NT2/D1 (cell line): ENCODE data around the gene NOL7.

DNA sequence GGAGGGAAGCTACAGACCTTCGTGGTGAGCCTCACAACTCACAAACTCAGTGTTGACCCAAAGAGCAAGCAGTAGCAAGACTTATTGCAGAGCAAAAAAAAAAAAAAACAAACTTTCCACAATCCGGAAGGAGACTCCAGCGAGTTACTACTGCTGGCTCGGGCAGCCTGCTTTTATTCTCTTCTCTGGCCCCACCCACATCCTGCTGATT, 135.7 kb upstream of the TMEM170B start:
- RRBS, 2 experiments = no CpG with 5 or more reads among the region's 4 CpGs

DNA sequence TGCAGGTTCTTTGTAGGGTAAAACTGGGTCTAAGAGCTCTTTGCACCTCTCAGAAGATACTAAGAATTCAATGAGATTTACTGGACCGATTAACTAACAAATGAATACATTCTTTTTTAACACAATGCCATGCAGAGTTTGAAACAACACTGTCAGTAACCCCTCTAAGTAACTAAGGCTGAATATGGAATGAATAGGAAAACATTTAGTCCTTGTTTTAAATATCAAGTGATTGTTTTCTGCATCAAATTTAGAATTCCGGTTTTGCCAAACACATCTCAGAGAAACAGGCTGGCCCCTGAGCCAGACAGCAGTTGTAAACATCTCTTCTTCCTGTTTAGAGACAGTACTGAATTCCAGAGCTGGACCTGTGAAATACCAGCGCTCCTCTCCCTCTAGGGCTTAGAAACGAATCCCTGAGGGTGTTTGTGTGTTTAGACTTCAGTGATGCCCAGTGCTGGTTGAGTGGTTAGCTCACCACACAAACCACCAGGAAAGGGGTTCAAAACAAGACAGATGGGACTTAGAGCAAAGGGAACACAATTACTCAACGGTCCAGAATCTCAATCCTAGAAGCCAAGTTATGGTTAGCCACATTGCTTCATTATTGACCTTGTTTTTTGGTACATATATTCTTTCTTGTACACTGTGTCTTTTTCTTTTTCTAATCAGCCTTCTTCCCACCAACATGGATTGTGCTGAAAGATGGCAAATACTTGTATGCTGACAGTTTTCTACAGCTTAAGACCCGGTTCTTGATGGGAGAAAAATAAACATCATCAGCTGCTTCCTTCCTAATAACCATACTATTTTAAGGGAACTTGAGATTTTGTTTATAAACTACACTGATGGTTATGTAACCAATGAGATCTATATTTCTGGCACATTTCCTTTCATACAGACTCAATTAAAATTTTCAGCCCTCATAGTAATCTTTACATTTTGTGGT, 108.6 kb upstream of the TMEM170B start:
- RRBS, 2 experiments = no CpG with 5 or more reads among the region's 6 CpGs

- RRBS, 2 experiments = no CpG with 5 or more reads among the region's 1 CpG
These were observed 103.7 kb upstream of the TMEM170B start for GRCh38 chr6:11433738-11434340.

DNA sequence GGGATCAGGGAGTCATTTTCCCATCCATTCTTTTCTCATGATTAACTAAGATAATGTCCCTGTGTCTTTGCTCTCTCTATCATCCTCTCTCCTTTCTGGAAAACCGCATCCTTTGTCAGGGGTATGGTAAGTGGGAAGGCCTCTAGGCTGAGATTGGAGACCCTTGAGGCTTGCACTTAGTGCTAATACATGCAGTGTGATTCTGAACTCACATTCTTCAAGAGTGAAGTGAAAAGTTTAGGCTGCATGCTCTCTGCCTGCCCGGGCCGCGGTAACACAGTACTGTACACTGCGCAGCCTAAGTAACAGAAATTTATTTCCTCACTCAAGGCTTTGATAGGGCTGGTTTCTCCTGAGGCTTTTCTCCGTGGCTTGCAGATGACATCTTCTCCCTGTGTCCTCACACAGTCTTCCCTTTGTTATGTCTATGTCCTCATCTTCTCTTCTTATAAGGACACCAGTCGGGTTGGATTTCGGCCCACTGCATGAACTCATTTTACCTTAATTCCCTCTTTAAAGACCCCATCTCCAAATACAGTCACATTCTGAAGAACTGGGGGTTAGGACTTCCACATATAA, 51.1 kb upstream of the TMEM170B start:
- RRBS, 2 experiments = no CpG with 5 or more reads among the region's 8 CpGs

- RRBS, 2 experiments = no CpG with 5 or more reads among the region's 6 CpGs
These were observed 68.4 kb downstream of the ADTRP start for GRCh38 chr6:11710163-11710633.

GRCh38 chr6:11713896-11714983, 64.4 kb downstream of the ADTRP start:
- RRBS, 2 experiments = no CpG with 5 or more reads among the region's 6 CpGs

DNA sequence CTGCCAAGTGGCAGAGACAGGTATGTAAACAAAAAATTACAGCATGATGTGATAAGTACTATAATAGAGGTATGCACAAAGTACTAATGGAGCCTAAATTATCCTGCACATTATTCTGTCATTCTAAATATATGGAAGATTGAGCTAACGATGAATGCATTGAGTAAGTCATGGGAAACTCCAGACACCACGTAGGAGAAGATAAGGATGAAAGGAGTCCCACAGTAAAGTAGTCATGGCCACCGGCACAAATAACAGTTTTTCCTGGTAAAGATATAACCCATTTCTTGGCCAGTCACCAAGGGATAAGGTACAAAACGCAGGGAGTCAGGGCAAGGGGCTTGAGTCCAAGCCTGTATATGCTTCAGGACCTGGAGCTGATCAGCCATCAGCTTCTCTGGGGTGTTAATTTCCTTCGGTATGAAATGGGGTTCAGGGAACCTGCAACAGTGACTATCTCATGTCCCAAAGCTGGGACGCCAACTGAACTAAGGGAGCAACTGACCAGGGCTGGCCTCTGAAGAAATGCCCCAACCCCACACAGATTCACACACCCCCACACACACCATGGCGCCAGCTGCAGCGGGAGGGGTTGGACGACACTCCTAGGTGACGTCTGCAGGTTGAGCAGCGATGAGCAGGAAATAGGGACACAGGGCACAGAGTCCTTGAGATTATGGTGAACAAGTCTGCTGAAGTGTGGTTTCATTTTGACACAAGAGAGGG, 7.2 kb upstream of the ADTRP start:
- RRBS, 2 experiments = no CpG with 5 or more reads among the region's 11 CpGs

DNA sequence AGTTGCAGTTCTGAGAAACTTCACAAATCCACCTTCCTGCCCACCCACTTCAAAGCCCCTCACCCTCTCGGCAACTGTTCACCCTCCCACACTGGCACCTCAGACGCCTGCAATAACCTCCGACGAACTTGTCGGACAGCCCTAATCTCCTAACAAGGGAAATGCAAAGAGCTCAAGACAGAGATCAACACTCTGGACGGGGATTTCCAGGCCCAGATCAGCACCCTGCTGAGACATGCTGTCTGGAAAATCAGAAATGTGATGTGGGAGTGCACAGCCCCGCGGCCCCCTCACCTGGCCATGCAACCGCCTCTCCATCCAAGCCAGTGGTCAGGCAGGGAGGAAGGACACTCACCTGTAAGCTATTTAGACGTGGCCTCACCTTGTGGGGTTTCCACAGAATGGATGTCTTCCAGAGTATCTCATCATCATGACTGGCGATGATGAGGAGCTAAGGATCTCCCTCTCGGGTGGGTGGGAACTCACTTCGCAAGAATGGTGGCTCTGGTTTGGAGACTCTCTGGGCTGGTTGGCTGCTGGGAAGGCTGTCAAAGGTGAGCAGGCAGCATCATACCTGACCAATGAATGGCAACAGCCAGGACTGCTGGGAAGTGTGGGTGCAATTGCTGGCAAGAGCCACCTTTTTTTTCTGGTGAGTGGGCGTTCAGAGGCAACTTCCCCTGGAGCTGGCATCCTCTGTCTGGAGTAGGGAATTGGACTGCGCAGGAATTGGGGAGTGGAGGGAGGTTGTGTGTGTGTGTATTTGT, 28.1 kb upstream of the ADTRP start:
- RRBS, 2 experiments = no CpG with 5 or more reads among the region's 15 CpGs

DNA sequence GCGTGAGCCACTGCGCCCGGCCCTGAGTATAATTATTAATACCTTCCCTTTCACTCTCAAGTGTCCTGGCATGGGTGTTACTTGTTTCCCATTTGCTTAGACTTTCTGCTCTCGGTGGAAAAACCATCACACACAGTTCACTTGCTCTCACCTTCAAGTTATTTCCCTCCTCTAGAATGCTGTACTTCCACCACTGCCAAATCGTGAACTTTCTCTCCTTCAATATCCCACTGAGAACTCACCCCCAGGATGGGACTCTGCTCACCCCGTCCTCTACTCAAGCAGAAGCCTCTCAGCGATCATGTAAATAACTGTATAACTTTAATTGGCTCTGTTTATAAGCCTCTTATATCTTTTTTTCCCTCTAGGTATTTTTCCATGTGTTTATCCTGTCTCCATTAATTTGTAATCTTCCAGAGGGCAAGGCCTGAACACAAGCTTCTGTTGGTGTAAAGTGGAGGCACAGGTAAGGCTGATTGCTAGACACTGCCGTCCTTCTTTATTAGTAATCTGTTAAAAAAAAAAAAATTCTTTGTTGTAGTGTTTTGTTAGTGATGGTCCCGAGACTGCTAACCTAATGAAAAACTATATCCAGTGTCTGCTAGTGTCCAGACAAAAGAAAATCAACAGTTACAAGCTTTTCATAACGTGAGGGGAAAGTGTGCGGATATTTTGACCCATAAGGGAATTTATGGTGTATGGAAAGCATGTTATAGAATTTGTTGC, 4.4 kb upstream of the HIVEP1 start:
- RRBS, 2 experiments = no CpG with 5 or more reads among the region's 11 CpGs

DNA sequence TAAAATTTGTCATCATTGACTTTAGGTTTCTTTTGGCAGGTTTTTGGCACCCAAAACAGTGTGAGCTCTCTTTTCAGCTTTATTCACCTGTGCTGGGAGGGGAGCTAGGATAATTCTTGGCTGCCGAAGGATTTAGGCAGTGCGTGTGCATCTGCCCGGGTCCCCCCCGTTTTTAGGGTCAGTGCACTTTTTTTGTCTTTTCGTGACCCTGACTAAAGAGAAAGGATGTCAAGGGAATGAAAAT, 1.0 kb downstream of the EDN1 start:
- RRBS, 2 experiments = no CpG with 5 or more reads among the region's 5 CpGs

- RRBS, 2 experiments = no CpG with 5 or more reads among the region's 2 CpGs
These were observed 19.9 kb downstream of the TBC1D7 start for GRCh38 chr6:13308326-13308880.

- RRBS, 2 experiments = no CpG with 5 or more reads among the region's 1 CpG
These were observed 53.1 kb upstream of the TBC1D7 start for GRCh38 chr6:13381430-13381837.

- RRBS, 2 experiments = no CpG with 5 or more reads among the region's 1 CpG
These were observed 48.1 kb downstream of the GFOD1 start for GRCh38 chr6:13439276-13439641.

- RRBS, 2 experiments = no CpG with 5 or more reads among the region's 7 CpGs
These were observed 34.7 kb downstream of the GFOD1 start for GRCh38 chr6:13452579-13453220.

DNA sequence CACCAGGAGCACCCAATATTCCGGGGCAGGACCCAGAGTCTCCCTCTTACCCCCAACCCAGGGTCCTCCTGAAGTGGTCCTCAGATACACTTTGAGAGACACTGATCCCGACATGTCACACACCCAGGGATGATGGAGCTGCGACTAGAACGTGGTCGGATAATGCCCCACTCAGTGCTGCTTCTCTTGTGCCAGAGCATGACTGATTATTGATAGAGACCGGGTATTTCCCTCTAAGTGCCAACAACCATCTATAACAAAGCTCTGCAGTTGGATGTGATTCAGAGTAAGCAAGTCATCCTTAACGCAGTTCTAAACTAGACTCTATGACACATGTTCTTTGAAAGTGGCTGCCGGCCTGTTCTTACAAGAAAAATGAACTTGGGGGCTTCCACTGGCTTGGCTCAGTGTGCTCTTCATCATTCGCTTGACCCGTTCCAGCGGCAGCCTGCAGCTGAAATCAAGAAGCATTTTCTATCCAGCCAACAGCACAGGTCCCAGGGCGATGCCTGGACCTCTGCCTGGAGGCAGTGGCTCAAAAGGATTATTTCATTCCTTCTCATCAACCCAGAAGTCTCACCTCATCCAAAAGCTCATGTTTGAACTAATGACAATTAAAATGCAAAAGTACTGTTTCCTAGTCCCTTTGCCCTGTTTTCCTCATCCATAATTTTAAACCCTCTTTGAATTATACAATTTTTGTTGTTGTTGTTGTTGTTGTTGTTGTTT, 29.8 kb downstream of the GFOD1 start:
- RRBS, 2 experiments = no CpG with 5 or more reads among the region's 12 CpGs

DNA sequence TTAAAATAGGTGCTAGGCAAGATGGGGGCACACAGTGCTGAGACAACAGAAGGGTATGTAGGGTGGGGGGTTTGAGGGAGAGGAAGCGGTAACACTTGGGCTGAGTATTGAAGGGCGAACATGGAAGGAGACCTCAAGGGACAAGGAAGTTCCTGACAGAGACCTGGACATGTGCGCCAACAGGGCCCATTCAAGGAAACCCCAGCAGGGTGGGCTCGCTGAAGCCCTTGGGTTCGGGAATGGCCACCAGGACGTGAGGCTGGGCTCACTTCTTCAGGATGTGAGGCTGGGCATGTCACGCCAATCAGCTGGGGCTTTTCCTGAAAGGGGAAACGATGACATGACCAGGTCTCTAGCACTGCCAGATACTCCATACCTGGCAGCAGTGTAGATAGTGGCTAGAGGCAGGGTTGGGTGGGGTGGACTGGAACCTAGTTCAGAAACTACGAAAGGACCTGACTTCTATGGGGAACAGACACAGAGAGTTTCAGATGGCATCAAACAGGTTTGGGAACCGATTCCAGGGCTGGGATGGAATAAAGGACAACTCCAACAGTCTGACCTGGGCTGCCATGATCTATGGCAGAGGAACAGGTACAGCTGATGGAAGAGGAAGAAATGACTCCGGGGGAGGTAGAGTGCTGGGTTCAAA, 4.1 kb downstream of the GFOD1 start:
- RRBS, 2 experiments = no CpG with 5 or more reads among the region's 11 CpGs

DNA sequence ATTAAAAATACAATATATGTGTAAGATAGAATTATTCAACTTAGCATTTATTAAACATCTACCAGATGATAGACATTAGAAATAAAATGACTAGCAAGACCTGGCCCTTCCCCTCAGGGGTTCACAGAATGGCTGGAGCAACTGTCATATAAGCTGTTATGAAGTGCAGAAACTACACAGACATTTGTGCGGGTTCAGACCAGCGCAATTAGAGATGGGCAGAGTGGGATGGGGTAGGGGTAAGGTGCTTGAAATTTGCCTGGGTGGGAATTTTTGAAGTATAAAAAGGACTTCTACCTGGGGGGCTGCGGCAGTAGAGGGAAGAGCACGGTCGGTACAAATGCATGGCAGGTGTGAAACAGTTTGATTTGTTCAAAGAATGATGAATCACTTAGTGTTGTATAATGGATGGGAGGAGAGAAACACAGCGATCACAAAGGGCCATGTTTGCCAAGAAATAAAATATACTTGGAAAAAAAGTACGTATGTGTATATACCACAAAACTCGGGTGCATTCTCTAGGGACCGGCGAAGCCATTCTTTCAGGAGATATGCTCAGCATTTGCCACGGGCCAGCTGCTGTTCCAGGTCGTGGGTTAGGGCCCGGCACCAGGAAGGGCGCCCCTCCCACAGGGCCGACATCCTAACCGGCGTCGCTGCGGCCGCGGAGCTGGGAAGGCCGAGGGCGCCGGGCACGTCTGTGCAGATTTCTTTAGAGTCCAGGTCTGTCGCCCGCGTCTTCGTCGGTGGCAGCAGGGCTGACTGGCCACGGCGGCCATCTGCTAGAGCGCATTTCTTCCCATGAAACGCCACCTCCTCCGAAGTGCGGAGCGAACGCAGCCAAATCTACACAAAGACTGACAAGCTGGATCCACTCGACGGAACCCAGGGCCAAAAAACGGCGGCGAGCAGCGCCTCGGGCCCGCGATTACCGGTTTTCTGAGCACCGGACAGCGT, 777 bp upstream of the NOL7 start:
- RRBS, 2 experiments = 1 to 2% methylated on average over 15 to 17 of the region's 50 CpGs

DNA sequence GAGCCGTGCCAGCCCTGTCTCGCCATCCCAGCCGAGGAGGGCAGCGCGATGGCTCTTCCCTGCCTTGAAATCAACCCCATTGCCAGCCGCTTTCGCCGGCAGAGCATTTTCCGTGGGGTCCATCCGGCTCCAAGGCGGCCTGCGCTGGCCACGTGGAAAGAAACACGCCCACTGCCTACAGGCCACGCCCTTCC, 201 bp upstream of the NOL7 start:
- RRBS, 2 experiments = 0 to under 1% methylated on average over 3 to 5 of the region's 15 CpGs

DNA sequence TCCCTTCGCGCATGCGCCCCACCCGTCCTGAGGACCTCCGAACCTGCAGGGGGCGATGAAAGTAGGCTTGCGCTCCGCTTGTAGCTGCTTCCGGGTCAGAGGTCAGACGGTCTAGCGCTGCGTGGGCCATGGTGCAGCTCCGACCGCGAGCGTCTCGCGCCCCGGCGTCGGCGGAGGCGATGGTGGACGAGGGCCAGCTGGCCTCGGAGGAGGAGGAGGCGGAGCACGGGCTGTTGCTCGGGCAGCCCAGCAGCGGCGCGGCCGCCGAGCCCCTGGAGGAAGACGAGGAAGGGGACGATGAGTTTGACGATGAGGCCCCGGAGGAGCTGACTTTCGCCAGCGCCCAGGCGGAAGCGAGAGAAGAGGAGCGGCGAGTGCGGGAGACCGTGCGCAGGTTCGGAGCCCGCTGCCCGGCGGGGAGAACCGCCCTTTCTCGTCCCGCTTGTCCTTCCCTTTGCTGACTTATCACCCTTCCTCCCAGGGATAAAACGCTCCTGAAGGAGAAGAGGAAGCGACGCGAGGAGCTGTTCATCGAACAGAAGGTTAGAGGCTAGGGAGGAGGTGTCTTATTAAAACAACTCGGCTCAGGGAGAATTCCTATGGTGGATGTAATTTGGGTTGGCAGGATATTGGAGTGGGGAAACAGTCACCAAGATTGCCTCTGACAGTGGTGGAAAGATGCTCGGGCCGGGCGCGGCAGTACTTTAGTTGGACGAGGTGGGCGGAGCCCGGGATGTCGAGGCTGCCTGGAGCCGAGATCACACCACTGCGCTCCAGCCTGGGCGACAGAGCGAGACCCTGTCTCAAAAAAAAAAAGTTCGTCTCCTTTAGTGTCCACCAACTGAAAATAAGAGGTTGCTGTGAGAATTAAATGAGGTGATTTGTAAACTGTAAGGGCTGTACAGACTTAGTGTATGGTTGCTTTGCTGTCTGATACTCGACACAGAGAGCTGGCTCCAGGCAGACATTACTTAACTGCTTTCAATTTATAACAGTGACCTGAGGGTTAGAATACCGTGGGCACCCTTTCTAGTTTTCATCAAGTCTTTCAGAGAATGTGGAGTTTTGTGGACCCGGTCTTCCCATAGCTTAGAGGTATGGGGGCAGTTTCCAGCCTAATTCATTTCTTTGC, at the start of gene NOL7:
Gene NOL7 (plus strand): TSS at position 105 of the 1,132 bp plus-strand sequence.
- RRBS, 2 experiments = under 1 to 5% methylated on average over 21 to 22 of the region's 75 CpGs